Mesangial cell (primary cell): ENCODE measurements around the genes MKRN2OS, MKRN2 and NUP210.

GRCh38 chr3:12544988-12546096 lies at the start of gene MKRN2OS:
Gene MKRN2OS, minus strand, starts transcription at chr3:12545499.
- RAMPAGE, long total RNA: no peak

DNA sequence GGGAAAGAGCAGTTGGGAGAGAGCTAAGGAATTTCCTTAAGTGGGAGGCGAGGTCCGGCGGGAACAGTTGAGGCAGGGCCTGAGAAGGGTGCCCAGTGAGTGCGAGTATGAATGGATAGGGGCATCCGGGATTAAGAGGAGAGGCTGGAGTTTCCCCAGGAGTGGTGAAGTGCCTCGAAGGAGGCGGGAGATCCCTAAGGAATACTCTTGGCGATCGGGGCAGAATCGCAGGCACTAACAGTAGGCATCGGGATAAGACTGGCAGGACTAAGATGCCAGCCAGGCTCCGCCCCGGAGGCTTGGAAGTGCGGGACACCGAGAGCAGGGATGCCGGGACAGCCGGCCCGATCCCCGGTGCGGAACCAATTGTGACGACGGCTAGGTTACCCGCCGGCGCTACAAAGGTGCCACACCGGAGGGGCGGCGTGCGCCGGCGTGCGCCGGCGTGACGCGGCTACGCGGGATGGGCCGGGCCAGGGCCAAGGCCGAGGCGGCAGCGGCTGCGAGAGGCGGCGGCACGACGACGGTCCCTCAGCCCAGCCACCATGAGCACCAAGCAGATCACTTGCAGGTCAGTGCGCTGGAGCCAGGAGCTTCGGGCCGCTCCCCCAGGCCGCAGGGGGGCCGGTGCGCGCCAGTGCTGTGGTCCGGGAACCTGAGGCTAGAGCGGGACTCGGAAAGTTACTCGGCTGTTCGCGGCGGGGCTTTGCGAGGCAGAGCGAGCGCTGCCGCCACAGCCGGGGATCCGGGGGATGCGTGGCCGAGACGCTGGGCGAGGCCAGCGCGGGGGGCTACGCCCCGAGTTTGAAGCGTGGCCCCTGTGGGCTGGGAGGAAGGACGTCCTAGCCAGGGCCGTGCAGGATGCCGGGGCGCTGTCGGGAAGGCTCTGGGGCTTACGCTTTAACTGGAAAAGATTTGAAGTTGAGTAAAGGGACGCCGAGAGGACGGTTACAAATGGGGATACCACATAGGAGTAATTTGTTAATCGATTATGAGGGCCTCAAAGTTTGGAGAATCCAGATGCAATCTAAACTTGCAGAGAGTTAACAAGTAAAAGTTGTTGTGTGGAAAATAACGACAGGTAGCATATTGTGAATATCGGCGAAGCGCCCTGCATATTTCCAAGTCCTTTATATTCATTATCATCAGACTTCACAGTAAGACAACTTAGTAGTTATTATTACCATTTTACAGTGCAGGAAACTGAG lies at the start of gene MKRN2:
Gene MKRN2 (plus strand): TSS at position 482 of the 1,208 bp plus-strand sequence.
- RAMPAGE, long total RNA: start-site peak on the plus strand centred at position 499 of the sequence, 56 bp wide, 573 reads

GRCh38 chr3:12583161-12583509 lies 26.2 kb downstream of the MKRN2 start:
- RAMPAGE, long total RNA: no peak

GRCh38 chr3:12676624-12676942 lies 12.7 kb upstream of the RAF1 start:
- RAMPAGE, long total RNA: no peak

DNA sequence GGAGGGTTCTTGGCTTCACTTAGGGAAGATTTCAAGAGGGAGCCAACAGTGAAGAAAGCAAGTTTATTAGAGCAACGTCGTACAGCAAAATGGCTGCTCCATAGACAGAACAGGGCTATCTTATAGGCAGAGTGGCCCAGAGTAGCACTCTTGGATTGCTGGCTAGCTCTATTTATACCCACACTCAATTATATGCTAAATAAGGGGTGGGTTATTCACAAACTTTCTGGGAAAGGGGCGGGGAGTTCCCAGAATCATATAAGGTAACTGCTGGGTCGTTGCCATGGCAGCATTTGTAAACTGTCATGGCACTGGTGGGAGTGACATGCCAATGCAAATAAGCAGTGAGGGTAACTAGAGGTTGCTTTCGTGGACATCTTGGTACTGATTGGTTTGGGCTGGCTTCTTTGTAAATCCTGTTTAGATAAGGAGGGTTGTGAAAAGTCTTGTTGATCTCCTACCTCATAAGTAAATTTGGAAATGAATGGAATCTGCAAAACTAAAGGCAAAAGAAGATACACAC lies 14.0 kb upstream of the CAND2 start:
- RAMPAGE, long total RNA: no peak

- RAMPAGE, long total RNA: no peak
These were observed 5.7 kb downstream of the RPL32 start for GRCh38 chr3:12835319-12836361.

GRCh38 chr3:12867962-12868380 lies 26.6 kb upstream of the RPL32 start:
- RAMPAGE, long total RNA: no peak

GRCh38 chr3:12931178-12931844 lies 89.9 kb upstream of the RPL32 start:
- RAMPAGE, long total RNA: no peak

GRCh38 chr3:12962152-12962764 lies 111.0 kb downstream of the IQSEC1 start:
- RAMPAGE, long total RNA: no peak

DNA sequence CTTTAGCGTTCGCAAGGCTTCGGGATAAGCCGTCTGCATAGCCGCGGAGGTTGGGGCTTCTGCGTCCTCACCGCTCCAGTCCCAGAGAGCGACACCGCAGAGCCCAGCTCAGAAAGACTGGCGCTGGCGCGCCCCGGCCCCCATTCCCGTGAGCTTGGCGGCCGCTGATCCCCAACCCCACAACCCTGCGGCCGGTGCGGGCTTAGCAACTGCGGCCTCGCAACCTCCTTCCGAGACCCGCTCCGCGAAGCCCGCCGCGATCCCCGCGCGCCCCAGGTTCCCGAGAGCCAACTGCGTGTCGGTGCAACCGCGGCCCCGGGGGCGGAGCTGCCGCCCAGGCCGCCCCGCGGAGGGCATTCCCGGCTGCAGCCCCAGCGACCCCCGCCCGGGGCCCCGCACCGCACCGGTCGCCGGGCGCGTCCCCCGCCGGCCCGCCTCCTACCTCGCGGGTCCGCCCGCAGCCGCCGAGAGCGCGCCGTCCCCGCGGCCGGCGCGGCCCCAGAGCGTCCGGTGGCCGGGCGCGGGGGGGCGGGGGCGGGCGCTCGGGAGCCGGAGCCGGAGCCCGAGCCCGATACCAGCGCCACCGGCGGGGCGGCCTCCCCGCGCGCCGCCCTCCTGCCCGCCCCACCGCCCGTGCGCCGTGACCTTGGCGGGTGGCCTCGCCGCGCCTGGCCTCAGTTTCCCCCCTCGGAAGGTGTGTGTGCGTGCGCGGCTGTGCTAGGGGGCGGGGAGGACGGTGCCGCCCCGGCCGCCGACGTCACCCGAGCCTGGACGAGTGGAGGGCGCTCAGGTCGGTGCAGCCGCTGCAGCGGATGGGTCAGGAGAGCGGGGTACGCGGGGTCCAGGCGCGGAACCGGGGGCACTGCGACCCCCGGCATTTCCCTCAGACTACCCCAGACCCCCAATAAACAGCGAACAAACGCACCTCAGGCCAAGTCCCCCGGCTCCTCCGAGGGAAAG lies 79.3 kb downstream of the IQSEC1 start:
- RAMPAGE, long total RNA: no peak

DNA sequence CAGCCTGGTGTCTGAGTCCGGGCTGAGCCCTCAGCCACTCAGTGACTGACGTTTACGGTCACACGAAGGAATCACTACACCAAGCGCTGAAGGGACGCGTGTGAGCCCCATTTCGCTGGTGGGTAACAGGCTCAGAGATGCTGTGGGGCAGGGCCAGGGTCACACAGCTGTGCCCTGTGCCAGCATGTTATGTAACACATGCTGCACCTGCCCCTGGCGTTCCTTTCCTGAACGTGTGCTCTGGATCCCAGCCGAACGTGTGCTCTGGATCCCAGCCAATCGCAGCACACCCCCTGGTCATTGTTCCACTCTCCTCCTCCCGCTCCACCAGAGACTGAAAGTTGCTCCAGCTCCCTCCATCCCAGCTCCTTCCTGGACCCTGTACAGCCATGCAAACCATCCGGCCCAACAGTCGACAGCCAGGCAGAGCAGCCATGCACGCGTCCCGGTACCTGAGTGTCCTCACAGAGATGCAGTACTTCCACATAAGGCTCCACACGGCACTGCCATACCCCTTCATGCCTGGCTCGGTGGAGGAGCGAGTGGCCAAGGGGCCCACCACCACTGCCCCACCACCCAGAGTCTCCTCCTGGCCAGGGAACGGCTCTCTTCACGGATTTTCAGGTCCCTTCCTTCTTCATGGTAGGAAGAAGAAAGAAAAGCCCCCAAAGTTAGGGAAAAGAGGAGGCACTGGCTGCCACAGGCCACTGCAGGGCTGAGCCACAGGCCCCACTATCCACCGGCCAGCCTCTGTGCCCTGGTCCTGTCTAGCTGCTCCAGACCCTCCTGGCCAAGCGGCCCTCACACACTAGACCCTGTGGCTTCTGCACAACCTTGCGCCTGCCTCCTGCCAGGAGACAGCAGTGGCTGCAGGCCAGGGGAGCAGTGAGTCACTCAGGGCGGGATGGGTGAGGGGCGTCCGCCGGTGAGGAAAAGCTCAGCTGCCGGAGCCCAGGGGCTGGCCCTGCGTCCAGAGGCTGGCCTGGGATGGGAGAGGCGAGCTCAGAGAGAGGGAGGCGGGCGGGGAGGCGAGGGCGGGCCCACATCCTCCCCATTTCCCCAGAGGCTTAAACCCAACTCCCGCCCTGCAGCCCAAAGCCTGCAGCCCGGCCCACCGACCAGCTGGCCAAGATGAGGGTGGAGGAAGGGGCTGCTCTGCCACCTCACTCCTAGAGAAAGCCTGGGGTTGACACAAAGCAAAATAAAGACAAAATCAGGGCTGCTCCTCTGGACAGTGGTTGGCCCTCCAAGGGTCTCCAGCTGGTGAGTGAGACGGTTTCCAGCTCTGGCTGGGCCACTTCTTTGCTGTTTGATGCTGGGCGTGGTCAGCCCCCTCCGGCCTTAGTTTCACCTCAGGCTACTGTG lies 51.2 kb downstream of the IQSEC1 start:
- RAMPAGE, long total RNA: no peak

GRCh38 chr3:13025054-13025491 lies 48.2 kb downstream of the IQSEC1 start:
- RAMPAGE, long total RNA: no peak

DNA sequence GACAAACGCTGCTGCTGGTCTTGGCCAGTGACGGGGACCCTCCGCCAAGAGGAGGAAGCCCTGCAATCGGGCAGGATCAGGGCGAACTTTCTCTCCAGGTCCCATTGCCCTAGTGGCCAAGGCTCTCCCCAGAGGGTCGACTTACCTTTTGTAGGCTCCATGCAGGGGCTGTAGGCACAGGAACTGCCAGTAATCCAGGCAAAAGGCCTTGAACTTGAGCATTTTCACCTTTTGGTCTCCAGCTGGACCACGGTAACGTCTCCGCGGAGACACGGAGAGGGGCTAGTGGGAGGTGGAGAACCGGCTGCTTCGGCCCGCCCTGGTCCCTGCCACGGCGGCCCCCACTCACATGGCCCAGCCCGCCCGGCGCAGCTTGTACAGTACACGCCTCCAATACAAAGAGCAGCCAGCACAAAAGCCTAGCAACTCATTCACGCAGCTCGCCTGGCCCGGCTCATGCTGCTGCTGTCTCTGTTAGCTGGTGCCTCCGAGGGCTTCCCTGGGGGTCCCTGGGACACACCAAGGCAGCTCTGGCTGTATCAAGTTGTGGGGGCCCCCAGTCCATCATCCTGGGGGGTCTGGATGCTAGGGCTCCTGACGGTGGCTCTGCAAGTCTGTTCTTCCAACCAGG lies 31.0 kb downstream of the IQSEC1 start:
- RAMPAGE, long total RNA: no peak

DNA sequence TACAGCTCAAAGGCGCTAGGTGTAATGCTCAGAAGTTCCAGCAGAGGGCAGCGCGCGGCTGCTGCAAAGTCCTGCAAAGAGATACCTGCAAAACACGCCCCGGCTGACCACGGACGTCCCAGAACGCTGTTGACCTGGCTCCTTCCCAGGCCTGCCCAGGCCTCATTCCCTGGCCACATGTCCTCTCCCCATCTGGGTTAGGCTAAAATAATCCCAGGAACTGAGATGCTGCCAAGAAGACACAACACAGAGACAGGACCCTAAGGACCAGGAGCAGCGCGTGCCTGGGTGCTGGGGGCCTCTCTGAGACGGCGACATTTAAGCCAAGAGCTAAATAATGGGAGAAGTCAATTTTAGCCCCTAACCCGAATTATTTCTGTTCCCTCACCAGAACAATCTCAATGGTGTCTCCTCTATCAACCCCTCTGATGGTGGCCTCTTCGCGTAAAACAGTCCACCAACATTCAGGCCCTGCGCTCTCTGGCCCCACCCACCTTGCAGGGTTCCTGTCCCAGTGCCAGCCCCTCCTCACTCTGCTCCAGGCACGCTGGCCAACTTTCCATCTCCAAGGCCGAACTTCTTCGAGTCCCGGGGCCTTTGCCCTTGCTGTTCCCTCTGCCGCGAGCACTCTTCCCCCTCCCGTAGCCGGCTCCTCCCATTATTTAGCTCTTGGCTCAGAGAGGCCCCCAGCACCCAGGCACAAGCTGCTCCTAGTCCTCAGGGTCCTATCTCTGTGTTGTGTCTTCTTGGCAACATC lies 19.2 kb upstream of the IQSEC1 start:
- RAMPAGE, long total RNA: no peak

- RAMPAGE, long total RNA: no peak
These were observed 116.6 kb upstream of the IQSEC1 start for GRCh38 chr3:13189678-13190435.

- RAMPAGE, long total RNA: no peak
These were observed 157.7 kb downstream of the NUP210 start for GRCh38 chr3:13262476-13262740.

DNA sequence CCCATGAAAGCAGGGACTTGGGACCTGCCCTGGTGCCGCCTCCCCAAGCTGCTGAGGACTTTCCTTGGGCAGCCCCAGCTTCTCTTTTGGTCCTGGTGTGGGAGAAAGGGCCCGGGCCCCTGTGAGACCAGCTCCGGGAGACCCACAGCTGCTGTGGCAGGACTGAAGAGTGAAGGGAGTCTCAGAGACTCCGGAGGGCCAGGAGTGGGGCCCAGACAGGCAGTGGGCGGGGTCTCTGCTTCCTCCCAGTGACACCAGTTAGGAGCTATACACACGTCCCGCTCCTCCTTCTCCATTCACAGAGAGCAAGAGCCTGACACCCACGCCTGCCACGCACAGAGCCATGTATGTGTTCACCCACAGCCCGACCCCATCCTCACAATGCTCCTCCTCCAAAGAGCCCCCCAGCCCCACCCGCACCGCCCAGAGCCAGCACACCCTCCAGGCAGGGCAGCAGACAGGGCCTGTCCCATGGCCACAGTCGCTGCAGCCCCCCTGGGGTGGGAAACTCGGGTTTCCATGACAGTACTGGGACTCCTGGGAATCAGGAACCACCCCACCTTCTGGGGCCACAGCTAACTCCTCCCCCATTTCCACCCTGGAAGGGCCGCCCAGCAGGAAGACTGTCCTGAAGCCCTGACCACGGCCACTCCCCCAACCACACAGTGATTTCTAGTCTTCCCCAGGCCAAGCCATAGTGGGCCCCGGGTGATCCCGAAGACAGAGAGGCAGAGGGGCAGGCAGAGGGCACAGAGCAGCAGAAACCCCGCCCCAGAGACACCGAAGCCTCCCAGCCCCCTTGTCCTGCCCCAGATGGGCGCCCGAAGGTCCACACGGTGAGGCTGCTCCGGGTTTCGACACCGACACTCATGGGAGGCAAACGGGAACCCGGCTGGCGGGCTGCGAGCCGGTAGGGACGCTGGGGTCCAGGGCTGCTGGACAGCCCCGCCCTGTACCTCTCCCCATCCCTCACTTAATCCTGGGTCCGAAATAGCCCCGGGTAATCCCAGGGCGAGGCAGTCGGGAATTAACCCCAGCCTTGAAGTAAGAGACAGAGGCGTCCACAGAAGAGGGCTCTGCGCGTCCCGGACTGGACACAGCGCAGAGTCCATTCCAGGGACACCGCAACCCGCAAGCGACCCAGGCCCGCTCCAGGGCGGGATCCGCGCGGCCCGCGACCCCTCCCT lies 138.6 kb downstream of the NUP210 start:
- RAMPAGE, long total RNA: no peak

GRCh38 chr3:13346434-13346962 lies 73.6 kb downstream of the NUP210 start:
- RAMPAGE, long total RNA: no peak

DNA sequence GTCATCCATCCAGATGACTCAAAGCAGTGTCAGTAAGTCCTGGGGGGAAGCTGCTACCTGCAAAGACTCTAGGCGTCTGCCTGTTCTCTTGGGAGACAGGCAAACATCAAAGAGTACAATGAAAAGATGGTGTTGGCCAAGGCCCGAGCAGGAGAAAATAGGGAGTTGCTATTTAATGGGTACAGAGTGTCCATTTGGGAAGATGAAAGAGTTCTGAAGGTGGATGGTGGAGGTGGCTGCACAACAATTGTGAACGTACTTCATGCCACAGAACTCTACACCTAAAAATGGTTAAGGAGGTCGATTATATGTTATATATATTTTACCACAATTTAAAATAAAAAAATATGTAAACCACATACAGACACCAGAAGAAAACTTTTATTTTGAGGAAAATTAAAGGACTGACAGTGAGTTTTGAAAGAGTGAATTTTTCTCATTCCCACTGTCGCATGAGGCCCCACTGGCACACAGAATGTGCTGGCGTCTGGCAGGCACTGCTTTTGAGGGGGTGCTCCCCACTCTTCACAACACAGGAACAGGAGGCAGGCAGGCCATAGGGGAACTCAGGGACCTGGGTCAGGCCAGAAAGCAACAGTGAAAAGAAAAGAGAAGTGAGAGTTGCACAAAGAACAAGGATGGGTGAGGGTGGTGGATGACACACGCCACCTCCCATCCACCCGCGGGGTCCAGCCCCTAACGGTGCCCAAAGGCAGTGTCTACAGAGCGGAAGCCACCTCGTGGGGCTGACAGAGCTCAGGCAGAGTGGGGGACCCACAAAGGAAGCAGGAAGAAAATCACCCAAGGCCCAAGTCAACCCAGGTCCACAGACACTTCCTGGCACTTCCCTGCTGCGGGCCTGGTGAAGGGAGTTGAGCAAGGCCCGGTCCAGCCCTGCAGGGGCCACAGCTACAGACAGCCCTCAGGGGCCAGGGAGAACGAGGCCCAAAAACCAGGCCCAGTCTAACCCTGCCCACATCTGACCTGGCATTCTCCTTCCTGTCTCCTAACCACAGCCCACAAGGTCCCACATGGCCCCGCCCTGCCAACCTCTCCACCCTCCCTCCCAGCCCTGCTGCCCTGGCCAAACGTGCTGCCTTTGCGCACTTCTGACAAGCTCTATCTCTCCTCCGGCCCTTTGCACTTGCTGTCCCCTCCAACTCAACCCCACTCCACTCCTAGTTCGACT lies 6.2 kb downstream of the NUP210 start:
- RAMPAGE, long total RNA: no peak

- RAMPAGE, long total RNA: no peak
These were observed at the start of gene NUP210 for GRCh38 chr3:13420194-13420556. Gene NUP210, minus strand, starts transcription at chr3:13420322.